AG10803 (cell line): ENCODE data around the genes LRIT1 and SNCG.

GRCh38 chr10:80480880-80481498, 26.9 kb downstream of the TSPAN14 start:
- RRBS = no CpG with 5 or more reads among the region's 8 CpGs

DNA sequence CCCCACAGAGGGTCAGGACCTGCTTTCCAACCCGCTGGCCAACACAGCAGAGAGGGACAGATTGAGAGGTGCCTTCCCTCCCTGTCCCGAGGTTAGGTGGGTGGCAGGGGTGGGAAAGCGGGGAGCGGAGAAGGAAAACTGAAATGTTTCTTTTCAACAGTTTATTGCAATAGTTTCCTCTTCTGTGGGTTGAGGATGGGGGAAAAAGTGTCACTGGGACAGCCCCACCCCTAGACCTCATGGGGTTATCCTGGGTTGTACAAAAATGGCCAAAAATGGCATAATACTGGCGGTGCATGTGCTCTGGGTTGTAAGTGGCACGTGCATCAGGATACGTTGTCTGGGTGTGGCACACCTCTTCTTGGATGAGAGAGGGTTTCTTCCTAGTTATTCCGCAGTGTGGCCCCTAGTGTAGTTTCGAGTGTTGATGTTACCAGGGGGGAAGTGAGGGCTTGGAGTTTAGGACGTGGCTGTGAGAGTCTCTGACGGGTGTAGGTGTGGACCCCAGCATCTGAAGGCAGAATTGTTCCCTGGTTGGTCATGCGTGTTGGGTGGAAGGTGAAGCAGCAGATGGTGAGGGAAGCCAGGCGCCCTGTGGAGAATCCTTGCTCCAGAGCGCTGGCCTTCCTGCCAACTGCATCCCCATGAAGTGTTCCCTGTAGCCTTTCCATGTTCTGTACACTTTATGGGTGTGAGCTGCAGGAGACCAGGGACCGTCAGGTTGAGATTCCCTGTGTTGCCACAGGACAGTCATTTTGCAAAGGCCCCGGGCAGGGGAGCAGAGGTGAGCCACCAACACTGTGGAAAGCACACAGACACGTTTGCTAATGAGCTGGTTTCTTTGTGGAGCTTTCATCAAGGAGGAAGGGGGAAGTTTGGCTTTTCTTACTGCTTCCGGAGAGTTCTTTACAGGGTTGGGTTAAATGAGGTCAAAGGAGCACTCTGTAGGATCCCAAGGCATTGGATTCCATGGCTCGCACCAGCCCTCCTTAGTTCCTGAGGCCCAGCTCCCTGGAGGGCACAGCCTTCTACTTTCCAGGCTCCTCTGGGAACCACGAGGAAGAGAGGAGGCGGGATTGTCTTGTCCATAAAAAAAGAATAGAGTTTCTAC, 31.9 kb downstream of the TSPAN14 start:
- RRBS = no CpG with 5 or more reads among the region's 21 CpGs

- RRBS = no CpG with 5 or more reads among the region's 5 CpGs
Observed at GRCh38 chr10:80491379-80492103, 37.4 kb downstream of the TSPAN14 start.

DNA sequence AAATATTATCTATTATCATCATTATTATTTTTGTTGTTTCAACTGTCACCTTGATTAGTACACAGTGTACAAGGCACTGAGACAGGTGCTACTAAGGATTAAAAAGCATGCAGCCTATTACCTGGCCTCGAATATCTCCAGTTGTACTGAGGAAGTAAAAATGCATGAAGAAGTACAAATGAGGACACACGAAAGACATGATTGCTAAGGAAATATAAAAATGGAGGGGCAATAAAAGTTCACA, 869.8 kb downstream of the NRG3 start:
- RRBS = no CpG with 5 or more reads among the region's 2 CpGs

GRCh38 chr10:83564929-83565325, 574.4 kb upstream of the GHITM start:
- RRBS = no CpG with 5 or more reads among the region's 26 CpGs

- RRBS = no CpG with 5 or more reads among the region's 10 CpGs
Observed at GRCh38 chr10:84241427-84241902, at the start of gene LRIT1. TSS of gene LRIT1 (minus strand) at chr10:84241546.

DNA sequence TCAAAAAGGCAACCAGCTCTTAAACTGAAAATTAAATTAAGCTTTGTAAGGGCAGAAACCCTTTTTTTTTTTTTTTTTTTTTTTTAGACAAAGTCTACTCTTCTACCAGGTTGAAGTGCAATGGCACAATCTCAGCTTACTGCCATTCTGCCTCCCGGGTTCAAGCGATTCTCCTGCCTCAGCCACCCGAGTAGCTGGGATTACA, 653.6 kb downstream of the CCSER2 start:
- RRBS = no CpG with 5 or more reads among the region's 3 CpGs

- RRBS = no CpG with 5 or more reads among the region's 6 CpGs
Observed at GRCh38 chr10:85612116-85612671, 754.4 kb downstream of the GRID1 start.

GRCh38 chr10:85643675-85644225, 722.8 kb downstream of the GRID1 start:
- RRBS = no CpG with 5 or more reads among the region's 5 CpGs

DNA sequence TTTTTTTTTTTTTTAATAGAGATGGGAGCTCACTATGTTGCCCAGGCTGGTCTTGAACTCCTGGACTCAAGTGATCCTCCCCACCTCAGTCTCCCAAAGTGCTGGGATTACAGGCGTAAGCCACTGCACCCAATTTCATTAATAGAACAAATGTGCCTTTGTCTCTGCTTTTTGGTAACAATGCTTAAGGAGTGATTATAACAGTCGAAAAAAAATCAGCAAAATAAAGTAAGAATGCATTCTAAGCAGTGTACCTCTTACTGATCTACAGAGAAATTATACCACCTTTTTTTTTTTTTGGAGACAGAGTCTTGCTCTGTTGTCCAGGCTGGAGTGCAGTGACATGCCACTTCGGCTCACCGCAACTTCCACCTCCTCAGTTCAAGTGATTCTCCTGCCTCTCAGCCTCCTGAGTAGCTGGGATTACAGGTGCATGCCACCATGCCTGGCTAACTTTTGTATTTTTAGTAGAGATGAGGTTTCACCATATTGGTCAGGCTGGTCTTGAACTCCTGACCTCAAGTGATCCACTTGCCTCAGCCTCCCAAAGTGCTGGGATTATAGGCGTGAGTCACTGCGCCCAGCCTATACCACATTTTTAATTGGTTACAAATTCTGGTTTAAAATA, 70.4 kb downstream of the WAPL start:
- RRBS = no CpG with 5 or more reads among the region's 6 CpGs

GRCh38 chr10:86453040-86454126, 68.2 kb downstream of the WAPL start:
- RRBS = no CpG with 5 or more reads among the region's 7 CpGs

GRCh38 chr10:86664538-86665631, 3.4 kb upstream of the LDB3 start:
- RRBS = no CpG with 5 or more reads among the region's 15 CpGs

DNA sequence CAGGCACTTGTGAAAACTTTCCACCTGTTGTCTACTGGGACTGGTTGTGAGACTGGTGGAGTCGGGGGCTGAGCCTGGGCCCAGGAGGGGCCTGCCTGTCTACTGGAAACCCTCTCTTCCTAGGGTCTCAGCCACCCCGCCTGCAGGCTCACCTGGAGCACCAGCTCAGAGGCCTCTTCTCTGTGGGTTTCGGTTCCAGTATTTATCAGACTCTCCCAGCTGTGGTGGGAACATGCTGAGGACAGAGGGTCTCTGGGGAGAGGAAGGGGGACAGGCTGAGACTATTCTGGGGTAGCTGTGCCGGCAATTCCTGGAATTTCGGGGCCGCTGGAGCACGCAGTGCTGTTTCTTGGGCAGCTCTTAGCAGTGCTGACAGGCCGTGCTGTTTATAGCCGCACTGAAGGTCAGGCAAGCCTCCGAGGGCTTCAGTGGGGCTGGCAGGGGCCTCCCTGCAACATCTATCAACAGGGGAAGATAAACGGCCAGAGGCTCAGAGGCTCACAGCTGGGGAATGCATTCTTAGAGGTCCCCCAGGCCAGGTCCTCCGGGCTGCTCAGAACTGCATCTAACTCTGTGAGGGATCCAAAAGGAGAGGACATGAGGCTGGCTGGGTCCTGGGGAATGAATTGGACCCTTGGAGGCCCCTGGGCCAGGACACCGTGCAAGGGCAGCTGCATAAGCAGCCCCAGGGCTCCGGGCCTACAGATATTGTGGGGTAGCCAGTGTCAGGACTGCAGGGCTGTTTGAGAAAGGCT, 4.0 kb downstream of the LDB3 start:
- RRBS = no CpG with 5 or more reads among the region's 14 CpGs

DNA sequence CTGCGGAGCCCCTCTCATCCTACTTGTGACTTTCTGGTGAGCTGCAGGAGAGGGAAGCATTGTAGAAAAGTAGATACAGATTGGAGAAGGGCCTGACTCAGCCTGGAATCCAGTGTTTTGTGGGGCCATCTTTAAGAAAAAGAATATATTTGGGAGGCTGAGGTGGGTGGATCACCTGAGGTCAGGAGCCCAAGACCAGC, 15.7 kb upstream of the BMPR1A start:
- RRBS = no CpG with 5 or more reads among the region's 1 CpG

DNA sequence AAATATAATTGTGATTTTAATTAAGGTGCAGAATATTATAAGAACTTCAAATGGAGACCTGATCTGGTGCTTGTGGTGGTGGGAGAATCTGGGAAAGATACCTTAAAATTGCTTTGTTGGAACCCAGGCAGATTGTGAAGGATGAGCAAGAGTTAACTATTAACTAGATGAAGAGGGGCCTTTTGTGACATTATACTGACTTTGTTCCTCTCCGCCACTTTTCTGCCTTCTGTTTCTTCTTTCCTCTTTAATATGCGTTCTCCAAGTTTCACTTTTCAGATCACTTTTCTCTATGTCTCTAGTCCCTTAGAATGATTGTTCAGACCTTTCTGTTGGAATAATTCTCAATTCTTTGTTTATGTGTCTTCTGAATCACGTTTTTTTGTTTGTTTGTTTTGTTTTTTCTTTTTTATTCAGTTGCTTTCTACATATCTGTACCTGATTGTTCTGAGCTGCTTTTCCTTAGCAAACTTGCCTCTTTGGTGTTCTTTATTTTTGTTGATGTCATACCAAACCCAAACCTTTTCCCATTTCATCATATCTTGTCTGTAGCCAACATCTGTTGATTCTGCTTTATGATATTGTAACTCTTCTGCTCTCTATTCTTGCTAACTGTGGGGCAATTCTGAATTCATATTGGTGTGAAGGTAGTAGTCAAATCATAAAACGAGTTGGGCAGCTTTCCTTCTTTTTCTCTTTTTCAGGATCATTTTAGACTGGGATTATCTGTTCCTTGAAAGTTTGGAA, 2.8 kb downstream of the BMPR1A start:
- RRBS = no CpG with 5 or more reads among the region's 4 CpGs

DNA sequence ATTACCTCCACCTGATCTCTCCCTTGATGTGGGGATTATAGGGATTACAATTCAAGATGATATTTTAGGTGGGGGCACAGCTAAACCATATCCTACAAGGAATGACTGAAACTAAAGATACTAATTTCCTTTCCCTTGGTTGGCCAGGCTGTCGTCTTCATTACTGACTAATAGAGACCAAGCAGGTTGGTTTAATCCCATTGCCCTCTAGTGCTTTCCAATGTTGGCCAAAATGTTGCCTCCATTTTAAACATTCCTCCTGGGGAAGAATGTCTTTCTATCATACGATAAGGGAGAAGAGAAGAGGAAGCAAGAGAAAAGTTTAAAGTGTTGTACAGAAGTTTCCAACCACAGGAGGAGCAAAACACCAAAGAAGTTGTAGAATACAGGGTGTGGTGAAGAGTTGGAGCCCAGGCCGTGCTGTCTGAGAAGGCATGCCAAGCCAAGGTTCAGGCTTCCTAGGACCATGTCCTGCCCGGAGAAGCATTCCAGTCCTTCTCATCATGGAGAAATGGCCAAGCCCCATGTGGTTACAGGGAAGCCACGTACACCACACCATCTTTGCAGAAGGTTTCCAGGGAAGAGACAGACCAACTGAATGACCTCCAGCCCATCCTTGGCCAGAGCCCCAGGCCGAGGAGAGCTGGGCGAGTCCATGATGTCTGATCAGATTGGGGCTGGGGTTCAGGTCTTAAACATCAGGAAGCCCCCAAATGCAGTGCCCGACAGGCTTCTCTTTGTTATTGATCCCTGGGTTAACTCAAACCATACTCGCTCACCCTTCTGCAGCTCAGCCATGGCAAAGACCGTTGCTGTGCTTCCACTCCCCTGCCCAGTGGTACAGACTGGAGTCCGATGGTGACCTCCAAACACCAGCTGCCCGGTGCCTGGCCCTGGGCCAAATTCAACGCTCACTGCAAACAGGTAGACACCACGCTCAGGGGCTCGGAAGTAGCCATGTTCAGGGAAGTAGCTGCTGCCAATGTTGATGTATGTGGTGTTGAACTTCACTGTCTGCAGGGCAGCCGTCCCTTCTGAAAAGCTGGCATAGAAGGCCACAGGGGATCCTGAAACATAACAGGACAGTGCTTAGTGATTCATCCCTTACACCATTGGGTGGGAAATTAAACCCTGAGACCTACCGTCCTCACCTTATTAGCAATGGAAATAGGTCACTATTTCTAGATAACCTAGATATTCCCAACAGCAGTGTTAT, 20.9 kb downstream of the MMRN2 start:
- RRBS = no CpG with 5 or more reads among the region's 17 CpGs

- RRBS = no CpG with 5 or more reads among the region's 5 CpGs
Observed at GRCh38 chr10:86953758-86954121, 3.7 kb downstream of the MMRN2 start.

GRCh38 chr10:86955925-86956332, 1.5 kb downstream of the MMRN2 start:
- RRBS = no CpG with 5 or more reads among the region's 11 CpGs

DNA sequence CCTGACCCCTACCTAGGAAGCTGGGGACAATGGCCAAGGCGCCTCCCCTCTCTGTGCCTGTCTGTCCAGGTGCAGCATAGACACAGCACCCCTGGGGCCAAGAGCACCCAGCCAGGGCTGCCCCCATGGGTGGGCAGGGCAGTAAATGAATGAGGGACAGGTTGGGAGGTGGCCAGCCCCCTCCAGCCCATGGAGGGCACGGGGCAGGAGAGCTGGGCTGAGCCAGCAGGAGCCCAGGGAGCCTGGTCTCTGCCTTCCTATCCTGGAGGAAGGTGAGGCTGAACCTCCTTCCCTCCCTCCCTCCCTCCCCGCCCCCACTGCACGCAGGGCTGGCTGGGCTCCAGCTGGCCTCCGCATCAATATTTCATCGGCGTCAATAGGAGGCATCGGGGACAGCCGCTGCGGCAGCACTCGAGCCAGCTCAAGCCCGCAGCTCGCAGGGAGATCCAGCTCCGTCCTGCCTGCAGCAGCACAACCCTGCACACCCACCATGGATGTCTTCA, at the start of gene SNCG:
Gene SNCG, plus strand, starts transcription at position 392 of the 503 bp plus-strand sequence.
- RRBS = no CpG with 5 or more reads among the region's 14 CpGs

DNA sequence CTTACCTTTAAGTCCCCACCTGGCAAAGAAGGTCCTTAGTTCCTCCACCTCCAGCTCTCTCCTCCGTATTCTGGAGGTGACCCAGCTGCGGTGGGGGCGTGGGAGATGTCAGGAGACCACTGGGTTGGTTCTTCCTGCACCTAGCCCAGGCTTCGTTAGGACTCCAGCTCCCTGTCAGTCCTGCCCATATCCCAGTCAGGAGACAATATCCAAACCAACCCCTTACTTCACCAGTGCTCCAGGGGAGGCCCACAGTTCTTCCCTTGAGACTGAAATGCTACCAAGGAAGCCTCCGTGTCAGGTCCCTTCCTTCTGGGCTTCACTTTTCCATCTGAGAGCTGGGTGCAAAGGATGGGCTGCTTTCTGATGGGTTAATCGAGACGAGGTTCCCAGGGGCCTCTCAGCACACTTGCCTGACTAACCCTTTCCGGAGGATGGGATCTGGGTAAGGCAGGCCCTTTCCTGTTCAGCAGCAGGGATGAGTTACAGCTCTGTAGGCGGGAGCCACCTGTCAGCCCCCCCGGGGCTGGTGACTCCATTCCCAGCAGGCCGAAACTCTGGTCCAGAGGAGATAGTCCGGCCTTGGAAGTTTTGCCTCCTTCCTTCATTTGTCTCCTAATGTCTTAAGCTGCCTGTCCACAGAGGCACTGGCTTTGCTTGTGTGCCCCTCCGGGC, 892 bp downstream of the ADIRF start:
- RRBS = 4% methylated on average over 2 of the region's 13 CpGs